Thoracic aorta (tissue), 1 donor: Measurements from ENCODE around the gene MPPED1.

GRCh38 chr22:42753014-42753213 lies 32.2 kb upstream of the A4GALT start:
- RAMPAGE, long total RNA, result no peak

GRCh38 chr22:42757585-42758007 lies 36.9 kb upstream of the A4GALT start:
- RAMPAGE, long total RNA, result no peak

- RAMPAGE, long total RNA, result no peak
Observed at GRCh38 chr22:42794275-42794574, 62.8 kb downstream of the ARFGAP3 start.

DNA sequence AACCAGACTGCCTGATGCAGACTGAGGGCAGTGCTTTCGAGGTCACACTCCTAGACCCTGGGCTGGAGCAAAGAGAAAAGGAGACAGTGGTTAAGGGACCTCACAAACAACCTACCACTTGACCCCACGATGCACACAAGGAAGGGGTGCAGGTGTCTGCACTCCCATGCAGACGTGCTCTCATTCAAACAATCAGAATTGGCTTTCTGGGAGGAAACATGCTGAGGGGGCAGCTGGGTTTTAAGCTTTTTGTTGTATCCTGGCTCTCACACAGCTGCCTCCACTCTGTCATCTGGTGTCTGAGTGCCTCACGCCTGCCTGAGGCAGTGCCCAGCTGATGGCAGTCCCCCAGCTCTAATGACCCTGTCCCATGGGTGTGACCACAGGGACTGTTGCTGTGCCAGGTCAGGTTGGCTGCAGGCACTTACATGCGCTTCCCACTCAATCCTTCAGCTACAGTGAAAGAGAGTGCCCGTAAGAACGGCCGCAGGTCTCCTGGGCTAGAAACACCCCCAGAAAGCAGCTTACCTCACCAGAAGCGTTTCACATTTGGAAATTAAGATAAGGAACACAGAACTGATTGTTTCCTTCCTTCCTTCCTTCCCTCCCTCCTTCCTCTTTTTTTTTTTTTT lies 53.7 kb downstream of the ARFGAP3 start:
- RAMPAGE, long total RNA, result no peak

DNA sequence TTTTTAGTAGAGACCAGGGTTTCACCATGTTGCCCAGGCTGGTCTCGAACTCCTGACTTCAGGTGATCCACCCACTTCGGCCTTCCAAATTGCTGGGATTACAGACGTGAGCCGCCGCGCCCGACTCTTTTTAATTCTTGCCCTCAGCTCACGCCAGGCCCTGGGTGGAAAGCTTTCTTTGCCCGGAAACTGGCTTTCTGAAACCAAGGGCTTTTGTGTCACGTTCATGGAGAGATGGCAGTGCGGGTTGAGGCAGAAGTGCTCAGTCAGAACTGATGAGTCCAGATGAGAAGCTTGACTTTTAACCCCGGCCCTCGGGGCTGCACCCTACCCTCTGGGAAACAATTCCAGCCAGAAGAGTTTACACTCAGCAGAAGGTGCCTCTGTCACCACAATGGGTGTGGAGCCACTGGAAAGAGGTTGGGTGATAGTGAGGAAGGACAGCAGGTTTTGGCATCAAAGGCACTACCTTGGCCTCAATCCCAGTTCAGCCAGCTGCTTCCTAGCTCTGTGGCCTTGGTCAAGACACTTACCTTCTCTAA lies 852 bp upstream of the ARFGAP3 start:
- RAMPAGE, long total RNA, result no peak

DNA sequence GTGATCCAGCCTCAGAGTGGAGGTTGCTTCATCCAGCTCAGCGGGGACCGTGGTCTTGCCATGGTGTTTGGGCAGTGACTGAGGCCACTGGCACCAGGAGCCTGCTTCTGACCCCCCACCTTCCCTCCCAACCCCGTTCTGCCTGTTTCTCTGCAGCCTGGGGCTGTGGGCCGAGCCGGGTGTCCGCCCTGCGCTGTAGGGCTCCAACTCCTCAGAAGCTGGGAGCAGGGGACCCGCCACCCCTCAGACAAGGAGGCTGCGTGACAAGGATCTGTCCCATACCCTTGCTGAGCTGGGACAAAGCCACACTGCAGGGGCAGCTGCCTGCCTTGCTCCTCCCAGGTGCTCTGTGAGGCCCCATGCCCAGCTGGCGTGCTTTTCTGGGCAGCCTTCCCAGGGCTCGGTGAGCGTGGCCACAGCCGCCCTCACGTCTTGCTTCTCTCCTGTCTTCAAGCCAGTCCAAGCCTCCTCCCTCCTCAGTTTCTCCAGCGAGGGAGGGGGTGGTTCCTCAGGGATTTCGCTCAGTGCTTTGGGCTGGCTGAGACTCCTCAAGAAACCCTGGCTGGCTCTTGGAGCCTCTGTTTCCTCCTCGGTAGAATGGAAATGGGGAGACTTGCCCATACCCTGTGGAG lies 11.8 kb upstream of the ARFGAP3 start:
- RAMPAGE, long total RNA, result no peak

- RAMPAGE, long total RNA, result start-site peak on the minus strand at chr22:42890991-42891165, 118 reads
Observed at GRCh38 chr22:42890880-42891330, 33.8 kb upstream of the ARFGAP3 start.

DNA sequence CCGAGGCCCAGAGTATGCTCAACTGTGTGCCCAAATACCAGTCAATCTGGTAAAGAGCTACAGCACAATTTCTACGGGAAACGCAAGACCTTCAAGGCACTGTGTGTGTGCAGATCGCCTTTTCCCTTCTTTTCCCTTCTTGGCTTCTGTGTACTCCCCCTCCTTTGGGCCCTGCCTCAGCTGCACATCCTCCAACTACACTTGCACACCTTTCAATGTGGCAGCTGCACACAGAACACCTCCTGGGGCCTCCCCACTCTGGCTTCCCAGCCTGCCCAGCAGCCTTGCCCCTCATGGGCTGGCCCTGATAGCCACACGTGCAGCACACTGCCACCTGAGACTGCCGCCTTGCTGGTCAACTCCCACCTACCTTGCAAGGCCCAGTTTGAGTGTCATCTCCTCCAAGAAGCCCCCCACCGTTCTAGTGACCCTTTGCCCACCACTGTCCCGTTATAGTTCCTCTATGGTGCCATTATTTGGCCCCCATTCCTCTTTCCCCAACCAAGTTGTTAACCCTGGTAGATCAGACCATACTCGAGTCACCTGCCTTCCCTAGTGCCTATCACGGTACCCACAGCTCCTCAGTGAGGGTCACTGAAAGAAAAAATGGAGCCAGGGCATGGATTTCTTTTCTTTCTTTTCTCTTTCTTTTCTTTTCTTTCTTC lies 77.3 kb upstream of the ARFGAP3 start:
- RAMPAGE, long total RNA, result no peak

DNA sequence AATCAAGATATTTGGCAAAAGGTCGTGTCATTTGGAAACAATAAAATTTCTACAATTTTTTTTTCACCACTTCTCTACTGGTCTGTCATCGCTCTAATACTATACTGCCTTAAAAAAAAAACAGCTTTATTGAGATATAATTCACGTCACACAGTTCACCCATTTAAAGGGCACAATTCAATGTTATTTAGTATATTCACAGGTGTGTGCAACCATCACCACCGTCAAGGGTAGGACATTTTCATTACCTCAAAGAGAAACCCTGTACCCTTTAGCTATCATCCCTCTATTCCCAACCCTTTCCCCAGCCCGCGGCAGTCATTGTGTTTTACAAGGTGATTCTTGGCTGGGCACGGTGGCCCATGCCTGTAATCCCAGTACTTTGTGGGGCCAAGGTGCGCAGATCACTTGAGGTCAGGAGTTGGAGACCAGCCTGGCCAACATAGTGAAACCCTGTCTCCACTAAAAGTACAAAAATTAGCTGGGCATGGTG lies 51.1 kb downstream of the PACSIN2 start:
- RAMPAGE, long total RNA, result no peak

DNA sequence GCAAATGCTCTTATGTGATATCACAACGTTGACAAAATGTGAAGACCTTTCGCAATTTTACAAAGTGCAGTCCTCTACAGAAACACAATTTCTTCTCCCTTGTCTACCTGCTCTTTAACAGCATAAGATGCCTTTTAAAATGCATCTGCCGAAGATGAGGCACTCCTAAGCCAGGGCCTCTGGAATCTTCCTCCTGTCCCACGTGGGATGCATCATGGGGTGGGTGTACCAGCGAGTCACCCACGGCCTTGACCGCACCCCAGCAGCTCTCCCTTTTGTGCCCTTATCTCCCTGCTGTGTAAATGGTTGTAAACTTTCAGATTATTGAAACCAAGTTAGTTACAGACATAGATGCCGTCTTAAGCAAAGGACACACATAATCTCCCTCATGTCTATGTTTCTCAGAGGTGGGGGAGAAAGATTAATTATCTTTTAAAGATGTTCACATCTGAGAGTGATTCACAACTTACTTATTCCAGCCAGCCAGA lies 11.3 kb downstream of the PACSIN2 start:
- RAMPAGE, long total RNA, result no peak

DNA sequence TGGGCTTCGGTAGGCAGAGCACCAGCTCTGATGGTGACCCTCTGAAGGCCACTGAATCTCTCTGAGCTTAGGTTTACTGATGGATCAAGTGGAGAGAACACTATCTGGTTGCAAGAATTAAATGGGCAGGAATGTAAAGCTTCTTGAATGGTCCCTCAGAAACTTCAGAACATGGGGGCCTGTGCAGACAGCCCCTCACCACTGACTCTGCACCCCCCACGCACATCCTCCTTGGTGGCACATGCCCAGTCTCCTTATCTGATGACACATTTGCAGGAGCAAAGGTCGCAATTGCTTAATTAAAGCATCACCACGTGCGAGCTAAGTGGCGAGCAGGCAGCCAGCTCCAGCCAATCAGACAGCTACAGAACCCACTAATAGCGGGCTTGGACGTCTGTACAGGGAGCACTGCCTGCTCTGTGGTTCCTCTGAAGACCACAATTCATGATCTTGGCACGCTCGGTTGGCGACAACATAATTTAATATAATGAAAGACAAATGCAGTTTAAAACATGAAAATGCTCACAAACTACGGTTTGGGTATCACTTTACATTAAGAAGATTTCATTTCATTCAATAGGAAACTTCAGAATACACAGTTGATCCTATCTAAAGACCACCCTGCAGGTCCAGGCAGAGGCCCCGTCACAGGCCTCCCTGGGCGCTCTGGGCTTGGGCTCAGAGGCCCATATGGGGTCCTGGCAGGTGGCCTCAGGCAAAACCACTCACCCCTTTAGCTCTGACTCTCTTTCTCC lies 10.6 kb downstream of the PACSIN2 start:
- RAMPAGE, long total RNA, result no peak

DNA sequence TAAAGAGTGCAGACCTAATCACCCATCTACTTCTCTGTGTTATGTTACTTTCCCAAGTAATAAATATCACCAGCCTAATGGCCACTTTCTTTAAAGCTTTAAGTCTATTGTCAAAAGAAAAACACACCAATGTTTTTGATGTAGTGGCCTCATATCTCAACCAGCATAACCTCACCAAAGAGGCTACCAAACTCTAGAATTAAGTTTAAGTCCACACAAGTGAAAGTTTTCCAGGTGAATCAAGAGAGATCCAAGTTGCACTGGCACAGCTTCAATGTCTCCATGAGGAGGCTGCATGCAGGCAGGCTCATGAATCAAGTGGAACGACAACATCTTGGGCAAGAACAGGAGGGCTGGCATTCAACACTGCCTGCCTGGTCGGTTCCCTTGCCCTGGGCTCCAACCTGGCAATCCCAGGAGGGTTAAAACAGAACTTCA lies 1.7 kb downstream of the PACSIN2 start:
- RAMPAGE, long total RNA, result no peak

DNA sequence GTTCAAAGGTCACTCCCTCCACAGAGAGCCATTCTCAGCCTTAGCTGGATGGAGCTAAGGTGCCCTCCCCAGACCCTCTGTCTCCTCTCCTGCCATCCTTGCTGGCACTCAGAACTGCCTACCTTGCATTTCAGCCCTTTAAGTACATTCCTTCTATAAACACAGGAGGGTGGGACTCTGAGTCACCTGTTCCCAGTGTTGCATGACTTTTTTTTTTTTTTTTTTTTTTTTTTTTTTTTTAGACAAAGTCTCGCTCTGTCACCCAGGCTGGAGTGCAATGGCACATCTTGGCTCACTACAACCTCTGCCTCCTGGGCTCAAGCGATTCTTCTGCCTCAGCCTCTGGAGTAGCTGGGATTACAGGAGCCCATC lies 8.5 kb downstream of the TTLL1 start:
- RAMPAGE, long total RNA, result no peak

- RAMPAGE, long total RNA, result no peak
Observed at GRCh38 chr22:43154795-43155170, 3.4 kb downstream of the TSPO start.

- RAMPAGE, long total RNA, result no peak
Observed at GRCh38 chr22:43179685-43180105, 7.2 kb downstream of the TTLL12 start.

- RAMPAGE, long total RNA, result no peak
Observed at GRCh38 chr22:43235453-43236149, 48.7 kb upstream of the TTLL12 start.

DNA sequence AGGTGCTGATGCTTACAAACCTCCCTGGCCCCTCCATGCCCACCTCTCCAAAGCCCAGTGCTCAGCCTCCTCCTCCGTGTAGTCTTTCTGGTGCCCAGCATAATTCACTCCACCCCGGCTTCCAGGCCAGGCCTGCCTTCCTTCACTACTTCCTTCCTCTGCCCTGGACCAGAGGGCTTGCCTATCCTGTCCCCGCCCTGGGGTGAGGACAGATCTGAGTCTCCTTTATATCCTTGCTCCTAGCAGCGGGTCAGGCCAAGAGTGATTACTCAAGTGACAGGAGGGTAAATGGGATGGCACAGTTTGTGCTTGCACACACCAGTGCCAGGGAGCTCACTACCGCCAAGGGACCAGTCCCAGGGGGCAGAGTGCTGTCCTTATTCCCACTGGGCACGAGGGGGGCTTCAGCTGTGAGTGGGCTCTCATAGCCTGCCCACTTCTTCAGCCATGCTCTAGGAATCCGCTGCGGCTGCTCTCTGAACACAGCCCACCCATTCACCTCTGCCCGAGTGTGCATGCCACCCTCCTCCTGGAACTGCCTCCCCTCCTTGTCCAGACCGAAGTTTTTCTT lies 47.9 kb downstream of the SCUBE1 start:
- RAMPAGE, long total RNA, result no peak

DNA sequence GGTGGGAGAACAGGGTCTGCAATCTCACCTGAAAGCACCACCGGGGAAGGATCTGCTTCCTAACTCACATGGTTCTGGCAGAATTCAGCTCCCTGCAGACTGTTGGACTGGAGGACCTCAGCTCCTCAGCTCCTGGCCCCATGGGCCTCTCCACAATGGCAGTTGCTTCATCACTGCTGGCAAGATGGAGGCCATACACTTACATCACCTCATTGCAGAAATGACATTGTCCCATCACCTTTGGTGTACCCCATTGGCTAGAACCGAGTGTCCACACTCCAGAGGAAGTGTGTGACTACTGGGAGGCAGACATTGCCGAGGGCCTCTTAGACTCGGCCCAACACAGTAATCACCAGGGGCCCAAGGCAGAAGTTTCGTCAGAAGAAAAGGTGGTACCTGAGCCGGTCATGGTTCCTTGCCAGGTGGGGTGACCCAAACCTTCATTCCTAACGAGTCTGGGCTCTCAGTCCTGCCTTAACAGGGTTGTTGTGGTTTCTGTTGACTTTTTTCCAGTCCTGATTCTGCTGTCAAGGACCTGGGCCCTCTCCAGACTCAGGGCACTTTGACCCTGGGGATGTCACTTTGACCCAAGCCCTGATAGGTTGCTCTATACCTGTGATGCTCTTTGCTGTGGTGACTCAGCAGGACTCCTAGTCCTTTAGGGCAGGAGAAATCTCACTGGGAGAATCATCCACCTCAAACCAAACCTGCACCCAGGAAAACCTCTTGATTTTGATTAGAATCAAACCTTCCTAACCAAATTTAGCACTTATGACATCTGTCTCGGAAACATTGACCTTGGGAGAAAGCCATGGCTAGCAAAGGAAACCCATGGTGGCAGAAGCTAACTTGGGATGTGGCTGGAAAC lies 20.7 kb upstream of the MPPED1 start:
- RAMPAGE, long total RNA, result no peak

DNA sequence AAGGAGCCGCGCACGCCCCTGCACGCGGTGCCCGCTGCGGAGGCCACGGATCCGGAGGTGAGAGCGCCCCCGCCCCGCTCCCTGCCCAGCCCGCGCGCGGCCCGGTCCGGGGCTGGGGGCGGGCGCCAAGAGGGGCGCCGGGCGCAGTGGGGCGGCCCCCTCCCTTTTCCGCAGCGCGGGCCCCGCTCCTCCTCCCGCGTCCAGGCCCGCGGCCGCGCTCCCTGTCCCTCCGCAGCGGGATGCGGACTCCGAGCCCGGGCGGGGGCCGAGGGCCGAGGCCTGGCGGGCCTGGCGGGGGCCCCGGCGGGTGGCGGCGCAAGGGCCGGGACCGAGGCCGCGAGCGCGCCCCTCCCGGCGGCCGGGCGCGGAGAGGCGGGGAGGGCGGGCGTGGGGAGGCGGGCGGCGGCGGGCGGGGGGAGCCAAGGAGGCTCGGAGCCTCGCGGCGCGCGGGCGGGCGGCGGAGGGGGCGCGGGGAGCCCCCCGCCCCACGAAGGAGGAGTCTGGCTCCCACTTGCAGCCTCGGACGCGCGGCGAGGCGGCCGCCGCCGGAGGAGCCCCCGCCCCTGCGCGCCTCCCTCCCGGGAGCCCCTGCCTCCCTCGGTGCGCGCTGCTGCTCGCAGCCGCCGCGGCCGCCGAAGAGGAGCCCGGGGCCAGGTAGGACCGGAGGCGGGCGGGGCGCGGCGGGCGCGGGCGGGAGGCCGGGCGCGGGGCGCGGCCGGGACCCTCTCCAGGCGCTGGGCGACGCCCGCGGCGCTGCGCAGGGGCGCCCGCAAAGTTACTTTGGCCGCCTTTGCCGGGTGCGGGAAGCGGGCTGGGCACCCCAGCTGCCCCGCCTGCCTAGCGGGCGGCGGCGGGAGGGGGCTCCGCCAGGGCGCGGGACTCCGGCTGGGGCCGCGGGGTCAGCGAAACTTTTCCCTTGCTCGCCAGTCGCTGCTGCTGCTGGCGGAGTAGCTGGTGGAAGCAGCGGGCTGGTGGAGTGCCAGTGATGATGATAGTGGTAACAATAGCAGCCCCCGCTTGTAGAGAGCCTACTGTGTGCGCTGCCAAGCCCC lies at the start of gene MPPED1:
Gene MPPED1 (plus strand): TSS at position 510 of the 1,052 bp plus-strand sequence.
- RAMPAGE, long total RNA, result no peak

- RAMPAGE, long total RNA, result no peak
Observed at GRCh38 chr22:43436062-43436807, 24.4 kb downstream of the MPPED1 start.